Measurements from ENCODE around the genes PPCS, CCDC30, CLDN19, TMEM269, SVBP, CFAP144 and ELOVL1.

DNA sequence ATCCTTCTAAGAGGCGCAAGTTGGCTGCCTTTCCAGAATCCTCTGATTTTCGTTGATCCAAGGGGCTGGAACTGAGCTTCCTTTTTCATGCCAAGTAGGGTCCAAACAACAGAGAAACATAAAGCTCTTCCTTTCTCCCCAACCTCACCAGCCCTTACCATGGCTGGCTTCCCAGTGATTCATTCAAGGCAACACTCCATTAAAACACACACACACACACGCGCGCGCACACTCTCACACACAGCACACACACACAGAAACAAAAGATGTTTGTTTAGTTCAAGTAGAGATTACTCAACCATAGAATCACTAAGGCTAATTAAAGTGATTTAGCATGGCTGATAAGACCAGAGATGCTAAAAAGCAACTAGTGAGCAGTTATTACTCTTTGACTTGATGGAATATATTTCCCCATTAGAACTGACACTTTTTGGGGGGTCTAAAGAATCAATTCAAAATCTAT is 13.0 kb upstream of the GUCA2A start:
- RRBS, 2 experiments = no CpG with 5 or more reads among the region's 6 CpGs

GRCh38 chr1:42334635-42334892 is 471 bp downstream of the FOXJ3 start:
- RRBS, 2 experiments = under 1 to 1% methylated on average over 8 of the region's 22 CpGs

GRCh38 chr1:42456148-42457357 is at the start of gene PPCS:
Gene PPCS (plus strand): TSS chr1:42456543.
- RRBS, 2 experiments = 1% methylated on average over 24 of the region's 83 CpGs

DNA sequence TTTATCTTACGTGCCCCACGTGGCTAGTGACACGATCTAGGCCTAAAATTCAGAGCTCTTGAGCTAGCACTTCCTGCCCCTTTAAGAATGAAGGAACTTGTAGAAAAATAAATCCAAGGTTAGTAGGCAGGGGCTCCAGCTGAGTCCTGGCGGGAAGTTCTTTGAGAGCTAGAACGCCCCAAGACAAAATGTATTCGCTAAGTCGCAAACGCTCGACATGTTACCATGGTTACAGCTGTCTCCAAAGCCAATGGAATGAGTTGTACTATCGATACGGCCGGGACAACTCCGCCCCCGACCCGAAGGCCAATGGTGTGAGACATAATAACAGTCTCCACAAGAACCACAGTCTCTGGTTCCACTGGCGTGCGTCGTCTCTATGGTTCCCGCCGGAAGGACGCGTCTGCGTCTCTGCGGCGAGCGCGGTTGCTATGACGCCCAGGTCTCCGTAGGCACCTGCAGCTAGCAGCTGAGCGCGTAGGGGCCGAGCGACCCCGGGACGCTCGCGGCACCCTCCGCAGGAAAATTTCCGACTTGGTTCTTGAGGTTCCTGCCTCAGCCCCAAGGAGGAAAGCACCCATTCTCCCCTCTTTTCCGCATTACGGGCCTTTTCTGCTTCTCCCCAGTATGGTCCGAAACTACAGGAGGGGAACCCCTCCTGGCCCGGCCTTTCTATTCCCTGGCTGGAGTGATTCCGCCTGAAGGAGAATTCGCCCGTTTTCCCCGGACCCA is at the start of gene CCDC30:
Gene CCDC30 (plus strand): TSS at position 429 of the 732 bp plus-strand sequence.
- RRBS, 2 experiments = under 1% methylated on average over 31 of the region's 47 CpGs

GRCh38 chr1:42739817-42740527 is at the start of gene CLDN19:
Gene CLDN19 (minus strand): TSS chr1:42740236.
- RRBS, 2 experiments = no CpG with 5 or more reads among the region's 25 CpGs

DNA sequence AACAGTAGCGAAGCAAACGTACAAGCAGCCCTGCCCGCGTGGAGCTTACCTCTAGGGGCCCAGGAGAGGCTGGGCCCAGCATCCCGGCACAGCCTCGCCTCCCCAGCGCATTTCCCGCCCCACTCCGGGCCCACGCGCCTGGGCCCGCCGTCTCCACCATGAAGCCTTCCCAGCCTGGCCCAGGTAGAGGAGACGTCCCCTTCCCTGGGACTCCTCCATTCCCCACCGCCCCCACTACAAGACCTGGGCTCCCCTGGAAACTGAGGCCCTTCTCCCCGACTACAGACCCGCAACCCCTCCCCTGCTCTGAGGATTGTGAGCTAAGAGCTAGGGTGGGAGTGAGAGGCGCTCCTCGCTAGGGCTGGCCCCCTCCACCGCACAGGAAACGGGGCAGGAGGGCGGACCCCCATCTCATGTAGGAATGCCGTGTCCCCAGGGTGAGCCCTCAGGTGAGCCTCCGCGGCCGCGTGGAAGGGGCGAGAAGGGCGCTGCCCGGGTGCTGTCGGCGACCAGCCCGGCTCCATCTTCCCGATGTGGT is at the start of gene TMEM269:
Gene TMEM269 (plus strand): TSS at position 358 of the 538 bp plus-strand sequence.
- RRBS, 2 experiments = 97% methylated on average over 5 to 6 of the region's 34 CpGs

DNA sequence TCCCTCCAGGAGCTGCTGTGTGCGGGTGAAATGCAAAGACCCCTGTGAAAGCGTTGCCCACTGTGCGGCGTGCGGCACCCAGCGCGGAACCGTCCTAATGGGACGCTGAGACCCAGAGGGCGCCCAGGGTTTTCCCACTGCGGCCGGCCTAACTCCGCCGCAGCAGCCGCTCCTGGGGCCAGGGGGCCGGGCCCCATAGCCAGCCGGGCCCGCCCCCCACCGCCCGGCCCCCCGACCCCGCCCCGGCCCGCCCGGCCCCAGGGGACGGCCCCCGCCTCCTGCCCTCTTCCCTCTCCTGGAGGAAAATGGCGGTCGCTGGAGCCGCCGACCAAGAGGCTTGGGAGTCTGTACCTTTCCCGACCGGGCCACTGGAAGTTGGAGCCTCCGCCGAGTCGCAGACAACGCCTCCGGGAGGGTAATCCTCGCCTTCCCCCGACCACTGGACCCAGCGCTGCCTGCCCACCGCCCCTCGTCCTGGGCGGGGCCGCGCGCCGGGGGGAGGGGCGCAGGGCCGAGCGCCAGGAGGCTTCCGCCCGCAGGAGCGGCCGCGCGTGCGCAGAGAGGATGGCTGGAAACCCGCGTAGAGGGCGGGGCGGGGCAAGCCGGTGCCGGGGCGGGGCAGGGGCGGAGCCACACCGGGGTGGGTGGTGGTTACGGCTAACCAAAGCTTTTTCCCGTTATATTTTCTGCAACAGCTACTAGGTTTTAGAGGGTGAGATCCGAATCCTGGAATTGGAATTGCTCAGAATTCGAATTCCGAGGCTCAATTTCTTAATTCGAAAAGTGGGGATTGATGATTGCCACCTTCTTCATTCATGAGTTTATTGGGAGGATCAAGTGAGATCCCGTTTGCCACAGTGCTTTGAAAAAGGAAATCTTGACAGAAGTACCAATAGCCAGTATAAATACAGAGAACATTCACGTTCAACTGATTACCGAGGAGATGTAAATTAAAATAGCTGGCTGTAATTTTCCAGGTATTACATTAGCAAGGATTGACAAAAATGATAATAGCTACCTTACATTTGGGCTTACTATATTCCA is at the start of gene SVBP:
Gene SVBP (minus strand): TSS at position 559 of the 1,044 bp plus-strand sequence.
- RRBS, 2 experiments = under 1 to 2% methylated on average over 23 to 27 of the region's 76 CpGs

DNA sequence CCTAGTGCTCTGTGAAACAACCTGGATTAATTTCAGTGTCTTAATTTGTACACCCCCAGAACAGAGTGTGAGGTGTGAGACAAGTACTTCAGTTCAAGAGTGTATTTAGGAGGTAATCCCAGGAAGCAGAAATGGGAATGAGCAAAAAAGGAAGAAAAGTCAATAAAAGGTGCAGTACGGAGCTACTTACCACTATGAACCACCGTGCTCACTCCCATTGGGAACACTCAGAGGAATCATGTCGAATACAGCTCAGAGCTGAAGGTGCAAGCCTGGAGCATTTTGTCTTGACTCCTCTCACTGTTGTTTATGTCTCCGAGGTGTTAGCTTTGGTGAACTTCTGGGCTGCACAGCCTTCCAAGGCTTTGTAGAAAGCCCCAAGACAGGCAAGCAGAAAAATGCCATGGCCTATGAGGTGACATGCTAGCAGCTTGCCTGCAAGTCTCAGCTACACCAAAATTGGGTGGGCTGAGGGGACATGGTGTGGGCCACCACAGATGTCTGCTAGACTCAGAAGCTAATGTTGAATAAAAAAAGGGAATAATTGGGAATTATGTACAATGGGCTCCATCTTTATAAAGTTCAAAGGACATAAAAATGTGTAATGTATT is 7.4 kb upstream of the SVBP start:
- RRBS, 2 experiments = no CpG with 5 or more reads among the region's 4 CpGs

- RRBS, 2 experiments = 84% methylated on average over 12 of the region's 23 CpGs
These were observed 13.5 kb upstream of the SVBP start for GRCh38 chr1:42830494-42831239.

- RRBS, 2 experiments = no CpG with 5 or more reads among the region's 4 CpGs
These were observed 35.8 kb downstream of the SLC2A1 start for GRCh38 chr1:42922782-42923408.

DNA sequence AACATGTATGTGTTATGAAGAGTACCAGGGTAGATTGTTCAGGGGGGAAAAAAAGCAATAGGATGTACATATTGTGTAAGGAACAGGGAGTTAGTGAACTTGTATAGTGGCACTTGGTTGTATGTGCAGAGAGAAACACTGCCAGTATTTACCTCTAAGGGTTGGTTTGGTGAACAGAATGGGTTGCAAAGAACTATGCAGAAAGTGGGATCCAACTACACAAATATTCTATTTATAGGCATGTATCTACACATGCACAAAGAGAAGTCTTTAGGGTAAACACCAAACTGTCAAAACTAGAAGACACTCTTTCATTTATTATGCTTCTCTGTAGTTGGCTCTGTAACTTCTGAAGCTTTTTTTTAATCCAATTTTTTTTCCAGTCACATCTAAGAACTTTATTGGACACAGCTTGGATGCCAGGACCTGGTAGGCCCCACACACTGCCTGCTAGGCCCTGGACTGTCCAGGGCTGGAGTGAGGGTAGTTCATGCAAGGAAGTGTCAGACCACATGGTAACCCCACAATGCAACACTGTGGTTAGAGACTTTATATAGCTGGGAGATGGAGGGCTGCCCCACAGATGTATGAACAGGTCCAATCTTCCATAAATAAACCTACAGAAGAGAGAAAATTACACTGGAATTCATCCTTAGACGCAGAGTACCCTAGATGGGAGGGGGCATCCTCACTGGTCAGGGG is 7.2 kb downstream of the SLC2A1 start:
- RRBS, 2 experiments = no CpG with 5 or more reads among the region's 1 CpG

DNA sequence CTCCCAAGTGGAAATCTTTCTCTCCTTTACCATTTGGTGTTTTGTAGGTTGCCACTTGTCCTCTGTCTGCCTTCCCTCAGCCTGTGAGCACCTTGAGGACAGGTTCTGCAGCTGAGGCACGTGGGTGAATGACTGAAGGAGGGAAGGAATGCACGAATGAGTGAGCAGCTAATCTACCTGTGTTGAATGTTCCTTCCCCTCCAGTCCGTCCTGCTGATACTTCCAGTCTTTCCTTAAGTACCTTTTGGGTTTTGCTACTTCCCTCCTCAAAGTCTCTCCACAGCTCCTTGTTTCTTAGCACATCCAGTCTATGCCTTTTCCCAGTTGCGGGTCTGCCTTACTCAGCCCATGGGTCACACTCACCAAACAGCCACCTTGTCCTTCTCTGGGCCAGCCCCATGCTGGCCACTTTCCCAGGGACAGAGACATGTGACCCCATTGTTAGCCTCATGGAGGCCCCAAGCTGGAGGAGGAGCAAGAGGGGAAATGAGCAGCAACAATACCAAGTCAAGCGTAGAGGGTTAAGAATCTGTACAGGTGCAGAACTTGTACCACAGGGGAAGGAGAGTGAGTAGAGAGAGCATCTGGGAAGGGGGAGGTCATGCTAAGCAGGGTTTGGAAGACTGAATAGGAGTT is 2.5 kb upstream of the SLC2A1 start:
- RRBS, 2 experiments = no CpG with 5 or more reads among the region's 5 CpGs

DNA sequence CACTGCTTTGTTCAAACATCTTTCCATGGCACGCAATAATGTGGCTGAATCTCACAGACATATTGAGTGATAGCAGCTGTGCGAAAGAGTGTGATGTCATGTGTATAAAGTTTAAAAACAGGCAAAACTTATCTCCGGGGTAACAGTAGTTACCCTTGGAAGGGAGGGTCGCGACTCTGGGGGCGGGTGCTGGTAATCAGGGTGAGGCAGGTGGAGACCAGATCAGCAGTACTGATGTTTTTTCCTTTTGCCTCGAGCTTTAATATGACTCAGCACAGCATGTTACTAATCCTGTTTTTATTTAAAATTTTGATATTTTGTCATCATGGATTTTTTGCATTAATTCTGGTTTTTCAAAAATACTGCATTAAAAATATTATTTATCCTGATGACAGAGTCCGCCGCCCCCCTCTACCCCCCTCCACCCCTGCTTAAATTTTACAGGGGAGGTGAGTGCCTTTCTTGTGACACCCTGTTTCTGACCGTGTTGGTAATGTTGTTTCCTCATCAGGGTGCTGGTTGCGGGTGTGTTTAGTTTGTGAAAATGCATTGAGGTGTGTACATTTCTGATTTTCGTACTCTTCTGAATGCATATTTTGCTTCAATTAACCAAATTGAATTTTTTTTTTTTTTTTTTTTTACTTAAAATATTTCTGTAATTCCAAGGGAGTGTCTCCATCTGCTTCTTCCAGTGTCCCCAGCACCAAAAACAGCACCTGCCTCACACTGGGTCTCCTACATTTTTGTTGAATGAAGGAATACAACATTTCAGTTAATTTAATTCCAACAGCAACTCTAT is 5.2 kb upstream of the SLC2A1 start:
- RRBS, 2 experiments = no CpG with 5 or more reads among the region's 12 CpGs

GRCh38 chr1:43005751-43006460 is 47.2 kb upstream of the SLC2A1 start:
- RRBS, 2 experiments = no CpG with 5 or more reads among the region's 15 CpGs

- RRBS, 2 experiments = 3% methylated on average over 15 of the region's 46 CpGs
These were observed at the start of gene CFAP144 for GRCh38 chr1:43147323-43148228. Gene CFAP144 (plus strand): TSS chr1:43147904.

- RRBS, 2 experiments = no CpG with 5 or more reads among the region's 8 CpGs
These were observed 2.5 kb downstream of the TIE1 start for GRCh38 chr1:43303116-43303783.

DNA sequence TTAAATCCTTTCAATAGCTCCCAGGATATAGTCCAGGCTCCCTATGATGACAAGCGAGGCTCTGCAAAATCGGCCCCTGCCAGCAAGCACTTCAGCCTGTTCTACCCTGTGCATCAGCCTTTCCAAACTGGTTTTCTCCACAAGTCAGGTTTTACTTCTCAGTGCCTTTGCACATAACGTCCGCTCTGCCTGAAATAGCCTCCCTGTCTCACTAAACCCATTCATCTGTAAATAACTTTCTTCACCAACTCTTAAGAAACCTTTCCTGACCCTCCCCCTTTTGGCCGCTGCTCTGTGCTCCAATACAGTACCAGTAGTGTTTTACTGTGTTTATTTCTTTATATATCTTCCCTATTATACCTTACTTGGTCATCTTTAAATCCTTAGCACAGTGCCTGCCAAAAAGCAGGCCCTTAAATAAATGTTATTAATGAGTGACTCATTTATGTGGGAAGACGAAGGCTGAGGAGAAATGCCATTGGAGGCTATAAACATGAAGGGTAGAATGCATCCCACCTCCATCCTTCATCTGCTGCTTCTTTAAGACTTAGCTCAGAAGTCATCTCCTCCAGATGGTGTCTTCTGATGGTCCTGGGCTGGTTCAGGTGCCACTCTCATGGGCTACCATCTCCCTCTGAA is 8.8 kb upstream of the CDC20 start:
- RRBS, 2 experiments = no CpG with 5 or more reads among the region's 6 CpGs

DNA sequence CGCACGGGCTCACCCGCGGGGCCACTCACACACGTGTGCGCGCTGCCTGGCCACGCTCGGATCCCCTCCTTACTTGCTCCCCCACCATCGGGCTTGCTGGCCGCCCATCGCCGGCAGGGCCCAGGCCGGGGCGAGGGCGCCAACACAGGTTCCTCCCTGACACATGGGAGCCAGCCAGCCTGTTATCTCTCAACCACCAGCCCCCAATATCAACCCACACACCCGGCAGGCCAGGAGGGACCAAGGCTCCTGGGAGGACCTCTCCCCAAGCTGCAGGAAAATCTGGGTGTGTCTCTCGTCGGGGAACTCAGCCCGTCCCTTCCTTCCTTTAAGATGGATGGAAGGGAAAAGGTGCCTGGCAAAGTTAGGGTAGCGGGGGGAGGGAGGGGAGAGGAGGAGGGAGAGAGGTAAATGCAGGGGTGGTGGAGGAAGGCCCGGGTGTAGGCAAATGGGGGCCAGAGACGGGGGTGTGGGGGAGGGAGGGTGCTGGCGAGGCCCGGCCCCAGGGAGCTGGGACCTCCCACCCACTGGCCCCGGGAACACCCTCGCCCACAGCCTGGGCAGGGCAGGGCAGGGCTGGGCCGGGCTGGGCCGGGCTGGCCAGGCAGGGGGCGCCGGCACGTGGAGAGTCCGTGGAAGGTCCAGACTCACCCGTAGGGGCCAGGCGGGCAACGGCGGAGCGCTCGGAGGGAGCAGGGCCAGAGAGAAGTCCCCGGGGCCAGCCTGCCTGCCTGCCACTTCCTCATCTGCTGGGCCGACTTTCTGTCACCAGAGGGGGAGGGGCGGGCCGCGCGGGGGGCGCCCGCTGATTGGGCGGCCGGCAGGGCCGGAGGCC is at the start of gene ELOVL1:
Gene ELOVL1 (minus strand): TSS at position 748 of the 835 bp plus-strand sequence.
- RRBS, 2 experiments = 1 to 2% methylated on average over 24 of the region's 50 CpGs

DNA sequence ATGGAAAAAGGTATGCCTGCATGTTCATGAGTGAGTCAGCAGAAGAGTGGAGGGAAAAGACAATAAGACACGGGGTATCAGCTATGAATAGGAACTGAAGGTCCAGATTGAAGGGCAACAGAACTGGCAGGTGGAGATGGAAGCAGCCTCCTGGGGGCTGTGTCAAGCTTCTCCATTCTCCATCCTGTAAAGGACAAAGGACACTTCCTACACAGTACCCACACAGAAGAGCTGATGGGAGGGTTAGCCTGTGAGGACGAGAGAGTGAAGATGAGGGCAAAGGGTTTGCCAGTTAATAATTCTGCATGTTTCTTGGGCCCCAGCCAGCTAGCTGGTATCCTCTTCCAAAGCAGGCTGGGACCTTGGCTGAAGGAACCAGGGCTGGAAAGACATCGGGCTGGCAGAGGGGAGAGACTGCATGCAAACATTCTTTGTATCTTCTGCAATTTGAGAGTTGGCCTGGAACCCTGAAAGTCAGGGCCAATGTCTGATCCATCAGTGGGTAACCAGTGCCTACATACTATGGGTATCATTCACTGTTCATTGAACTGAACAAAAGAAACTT is 5.7 kb upstream of the ELOVL1 start:
- RRBS, 2 experiments = no CpG with 5 or more reads among the region's 3 CpGs

DNA sequence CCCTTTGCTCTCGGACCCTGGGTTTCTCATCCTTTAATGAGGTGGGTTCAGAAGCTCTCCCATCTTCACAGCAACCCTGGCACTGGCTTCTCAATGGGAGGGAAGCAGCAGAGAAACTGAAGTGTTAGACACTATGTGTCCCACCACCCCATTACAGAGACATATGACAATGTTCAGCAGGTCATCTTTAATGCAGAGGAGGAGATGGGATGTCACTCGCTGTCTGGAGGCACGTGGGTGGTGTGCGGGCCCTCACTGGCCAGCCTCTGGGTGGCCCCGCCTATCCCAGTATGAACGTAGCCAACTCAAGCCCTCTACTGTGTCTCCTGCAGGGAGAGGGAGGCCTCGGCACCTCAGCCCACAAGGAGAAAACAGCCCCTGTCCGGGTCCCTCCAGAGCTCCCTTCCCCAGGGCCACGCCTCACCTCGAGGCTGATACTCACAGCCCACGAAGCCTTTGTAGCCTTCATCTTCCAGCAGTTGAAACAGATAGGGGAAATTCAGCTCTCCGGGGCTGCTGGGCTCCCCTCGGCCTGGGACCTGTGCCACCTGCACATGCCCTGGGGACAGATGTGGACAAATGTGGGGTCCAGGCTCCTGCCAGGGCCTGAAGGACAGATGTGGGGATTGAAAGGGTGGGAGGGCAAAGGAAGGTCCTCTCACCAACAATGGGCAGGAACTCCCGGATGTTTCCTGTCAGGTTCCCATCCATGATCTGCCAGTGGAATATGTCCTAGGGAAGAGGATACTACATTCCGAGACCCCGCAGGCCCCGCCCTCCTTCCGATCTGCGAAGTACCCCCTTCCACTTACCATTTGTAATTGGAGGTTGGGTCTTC is 2.5 kb downstream of the HYI start:
- RRBS, 2 experiments = no CpG with 5 or more reads among the region's 19 CpGs

All from LNCaP clone FGC (cell line).